Right lobe of liver (tissue), 4 donors: ENCODE measurements around the gene BDH1.

GRCh38 chr3:196842604-196843321 is 25.0 kb upstream of the SENP5 start:
- PRO-cap, 4 experiments: no peak in any of the 4 experiments
- RAMPAGE, long total RNA, 2 experiments: no peak in any of the 2 experiments

DNA sequence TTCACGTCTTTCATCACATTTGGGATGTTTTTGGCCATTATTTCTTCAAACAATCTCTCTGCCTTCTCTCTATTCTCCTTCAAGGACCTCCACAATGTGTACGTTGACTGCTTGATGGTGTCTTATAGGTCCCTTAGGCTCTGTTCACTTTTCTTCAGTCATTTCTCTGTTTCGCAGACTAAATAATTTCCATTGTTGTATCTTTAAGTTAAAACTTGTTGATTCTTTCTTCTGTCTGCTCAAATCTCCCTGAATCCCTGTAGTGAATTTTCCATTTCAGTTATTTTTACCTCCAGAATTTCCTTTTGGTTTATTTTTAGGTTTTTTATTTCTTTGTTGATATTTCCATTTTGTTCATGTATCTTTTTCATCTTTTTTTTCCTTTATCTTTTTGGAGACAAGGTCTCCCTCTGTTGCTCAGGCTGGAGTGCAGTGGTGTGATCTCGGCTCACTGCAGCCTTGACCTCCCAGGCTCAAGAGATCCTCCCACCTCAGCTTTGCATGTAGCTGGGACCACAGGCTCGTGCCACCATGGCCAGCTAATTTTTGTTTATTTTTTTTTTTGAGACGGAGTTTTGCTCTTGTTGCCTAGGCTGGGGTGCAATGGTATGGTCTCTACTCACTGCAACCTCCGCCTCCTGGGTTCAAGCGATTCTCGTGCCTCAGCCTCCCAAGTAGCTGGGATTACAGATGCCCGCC is 24.8 kb upstream of the MELTF start:
- PRO-cap, 4 experiments: no peak in any of the 4 experiments
- RAMPAGE, long total RNA, 2 experiments: no peak in any of the 2 experiments

GRCh38 chr3:197458233-197458676 is 97.5 kb downstream of the BDH1 start:
- PRO-cap, 4 experiments: no peak in any of the 4 experiments
- RAMPAGE, long total RNA, 2 experiments: no peak in any of the 2 experiments

- PRO-cap, 4 experiments: no peak in any of the 4 experiments
- RAMPAGE, long total RNA, 2 experiments: no peak in any of the 2 experiments
Measured at GRCh38 chr3:197505828-197506414, 49.8 kb downstream of the BDH1 start.

DNA sequence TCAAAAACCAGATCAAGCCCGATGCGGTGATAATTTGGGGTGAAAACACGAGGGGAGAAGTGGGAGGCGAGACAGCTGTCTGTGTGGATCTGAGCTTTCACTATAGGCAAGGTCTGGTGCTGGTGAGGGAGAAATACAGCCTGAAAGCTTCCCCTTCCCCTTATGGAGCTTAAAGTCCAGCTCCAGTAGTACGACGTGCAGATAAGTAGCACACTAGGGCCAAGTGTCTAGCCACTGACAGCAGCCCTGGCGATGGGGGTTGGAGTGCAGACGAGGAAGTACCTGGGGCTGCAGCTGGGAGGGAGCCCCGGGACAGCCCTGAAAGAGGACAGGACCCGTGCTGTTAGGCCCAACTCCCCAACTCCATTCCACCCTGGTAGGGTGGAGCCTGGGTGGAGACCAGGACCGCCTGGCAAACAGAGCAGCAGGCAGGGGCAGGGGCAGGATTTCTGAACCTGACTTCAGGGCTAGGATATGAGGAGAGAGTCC is 43.1 kb downstream of the BDH1 start:
- PRO-cap, 4 experiments: no peak in any of the 4 experiments
- RAMPAGE, long total RNA, 2 experiments: no peak in any of the 2 experiments

GRCh38 chr3:197555784-197556460 is at the start of gene BDH1:
BDH1 (minus strand) TSS chr3:197555968.
- PRO-cap, 4 experiments: peak in 3 of 4 experiments; most common minus-strand start chr3:197555966 (in 3)
- RAMPAGE, long total RNA, 2 experiments: no peak in any of the 2 experiments

- PRO-cap, 4 experiments: no peak in any of the 4 experiments
- RAMPAGE, long total RNA, 2 experiments: no peak in any of the 2 experiments
Measured at GRCh38 chr3:197671928-197672757, 64.6 kb downstream of the RUBCN start.

DNA sequence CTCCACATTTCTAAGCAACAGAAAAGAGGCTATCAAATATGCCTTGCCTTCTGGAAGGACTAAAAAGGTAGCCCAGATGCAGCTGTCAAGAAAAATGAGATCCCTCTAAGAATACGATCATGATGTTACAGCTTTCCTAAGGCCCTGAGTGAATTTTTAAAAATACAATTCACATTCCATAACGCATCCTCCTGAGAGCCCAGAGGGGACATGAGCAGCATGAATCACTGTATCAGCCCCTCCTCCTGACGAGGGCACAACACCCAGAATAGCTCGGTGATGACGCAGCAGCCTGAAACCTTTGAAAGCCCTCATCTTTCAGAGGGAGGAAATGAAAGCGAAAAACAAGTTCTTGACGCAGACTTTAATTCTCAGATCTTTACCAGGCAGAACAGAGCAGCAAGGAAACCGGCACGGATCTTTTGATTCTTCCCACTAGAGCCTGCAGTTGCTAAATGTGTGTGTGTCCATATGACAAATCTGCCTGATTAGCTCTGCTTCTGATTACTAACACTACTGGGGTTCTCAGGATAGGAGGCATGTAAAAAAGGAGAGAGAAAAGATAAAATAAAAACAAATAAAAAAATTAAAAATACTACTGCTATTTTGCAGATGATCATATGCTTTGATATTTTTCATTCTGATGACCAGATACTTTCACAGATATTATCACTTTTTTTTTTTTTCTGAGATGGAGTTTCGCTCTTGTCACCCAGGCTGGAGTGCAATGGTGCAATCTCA is 24.3 kb downstream of the RUBCN start:
- PRO-cap, 4 experiments: peak in 4 of 4 experiments; most common plus-strand start position 394 of the sequence (in 4); most common minus-strand start position 134 of the sequence (in 1)
- RAMPAGE, long total RNA, 2 experiments: no peak in any of the 2 experiments

DNA sequence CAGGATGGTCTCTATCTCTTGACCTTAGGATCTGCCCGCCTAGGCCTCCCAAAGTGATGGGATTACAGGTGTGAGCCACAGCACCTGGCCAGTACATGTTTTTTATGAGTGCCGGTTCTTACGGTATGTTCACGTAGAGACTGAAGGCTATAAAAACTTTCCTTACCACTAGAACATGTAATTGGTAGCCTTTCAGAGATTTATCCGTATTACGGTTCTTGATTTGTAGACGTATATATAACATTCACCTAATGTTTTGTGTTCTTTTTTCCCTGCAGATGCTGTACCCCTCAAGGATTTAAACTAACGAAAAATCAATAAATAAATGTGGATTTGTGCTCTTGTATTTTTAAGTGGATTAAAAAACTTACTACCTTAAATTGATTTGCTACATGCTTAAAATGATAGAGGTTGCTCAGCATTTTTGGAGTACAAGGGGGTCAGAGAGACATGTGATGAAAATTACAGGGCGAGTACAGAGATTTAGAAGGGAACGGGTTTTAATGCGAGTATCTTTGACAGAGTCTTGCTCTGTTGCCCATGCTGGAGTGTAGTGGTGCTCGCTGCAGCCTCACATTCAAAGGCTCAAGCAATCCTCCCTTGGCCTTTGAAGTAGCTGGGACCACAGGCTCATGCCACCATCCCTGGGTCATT is 4.2 kb downstream of the IQCG start:
- PRO-cap, 4 experiments: no peak in any of the 4 experiments
- RAMPAGE, long total RNA, 2 experiments: no peak in any of the 2 experiments

DNA sequence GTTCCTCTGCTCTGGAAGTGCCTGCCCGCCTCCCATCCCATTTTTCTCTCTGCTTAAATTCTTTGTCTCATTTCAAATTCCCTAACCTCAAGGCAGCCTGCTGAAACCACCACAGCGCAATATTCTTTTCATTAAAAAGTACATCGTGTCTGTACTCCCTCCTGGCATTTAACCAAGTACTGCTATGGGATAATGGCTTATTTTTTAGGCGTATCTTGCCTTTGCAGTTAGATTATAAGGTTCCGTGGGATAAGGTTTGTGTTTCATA is 906 bp downstream of the LMLN start:
- PRO-cap, 4 experiments: no peak in any of the 4 experiments
- RAMPAGE, long total RNA, 2 experiments: no peak in any of the 2 experiments

GRCh38 chr3:198038421-198038862 is 78.4 kb downstream of the LMLN start:
- PRO-cap, 4 experiments: no peak in any of the 4 experiments
- RAMPAGE, long total RNA, 2 experiments: no peak in any of the 2 experiments